Zone of skin (tissue), 1 donor: ENCODE measurements around a stretch of chr1.

- RRBS, result no CpG with 5 or more reads among the region's 9 CpGs
Observed at GRCh38 chr1:201382847-201383295, 5.4 kb upstream of the TNNT2 start.

- RRBS, result no CpG with 5 or more reads among the region's 19 CpGs
Observed at GRCh38 chr1:201386326-201387230, 9.1 kb upstream of the TNNT2 start.

GRCh38 chr1:201397644-201398200 lies 1.4 kb downstream of the LAD1 start:
- RRBS, result no CpG with 5 or more reads among the region's 4 CpGs

- RRBS, result no CpG with 5 or more reads among the region's 16 CpGs
Observed at GRCh38 chr1:201405232-201405826, 6.2 kb upstream of the LAD1 start.

GRCh38 chr1:201481741-201482712 lies 13.0 kb upstream of the PHLDA3 start:
- RRBS, result 13% methylated on average over 6 of the region's 41 CpGs

DNA sequence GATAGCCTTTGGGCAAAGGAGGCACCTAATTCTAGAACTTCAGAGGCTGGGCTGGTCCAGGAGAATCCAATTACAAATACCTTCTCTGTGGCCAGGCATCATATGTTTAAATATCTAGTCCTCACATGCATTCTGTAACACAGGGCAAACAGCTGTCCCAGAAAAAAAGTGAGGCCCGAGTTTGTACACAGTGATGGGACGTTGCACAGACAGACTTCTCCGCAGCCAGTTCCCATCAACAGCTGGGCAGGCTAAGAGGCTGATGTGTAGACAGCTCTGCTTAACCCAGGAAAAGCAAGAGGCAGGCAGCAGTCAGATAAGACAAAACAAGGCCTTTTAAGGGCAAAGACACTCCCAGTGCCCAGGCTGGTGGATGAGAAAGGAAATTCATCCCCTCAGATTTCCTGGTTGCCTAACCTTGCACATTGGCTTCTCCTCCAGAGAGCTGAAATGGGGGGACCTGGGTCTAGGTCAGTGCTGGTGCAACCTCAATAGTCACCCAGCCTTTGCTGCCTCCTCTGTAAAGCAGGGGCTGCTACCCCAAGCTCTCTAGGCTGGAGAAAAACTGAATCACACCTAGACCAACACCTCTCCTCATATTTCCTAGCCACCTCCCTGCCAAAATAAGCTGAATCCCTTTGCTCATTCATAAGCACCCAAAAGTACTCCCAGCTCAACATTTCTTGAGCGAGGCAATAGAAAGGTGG lies 17.2 kb upstream of the PHLDA3 start:
- RRBS, result no CpG with 5 or more reads among the region's 4 CpGs

DNA sequence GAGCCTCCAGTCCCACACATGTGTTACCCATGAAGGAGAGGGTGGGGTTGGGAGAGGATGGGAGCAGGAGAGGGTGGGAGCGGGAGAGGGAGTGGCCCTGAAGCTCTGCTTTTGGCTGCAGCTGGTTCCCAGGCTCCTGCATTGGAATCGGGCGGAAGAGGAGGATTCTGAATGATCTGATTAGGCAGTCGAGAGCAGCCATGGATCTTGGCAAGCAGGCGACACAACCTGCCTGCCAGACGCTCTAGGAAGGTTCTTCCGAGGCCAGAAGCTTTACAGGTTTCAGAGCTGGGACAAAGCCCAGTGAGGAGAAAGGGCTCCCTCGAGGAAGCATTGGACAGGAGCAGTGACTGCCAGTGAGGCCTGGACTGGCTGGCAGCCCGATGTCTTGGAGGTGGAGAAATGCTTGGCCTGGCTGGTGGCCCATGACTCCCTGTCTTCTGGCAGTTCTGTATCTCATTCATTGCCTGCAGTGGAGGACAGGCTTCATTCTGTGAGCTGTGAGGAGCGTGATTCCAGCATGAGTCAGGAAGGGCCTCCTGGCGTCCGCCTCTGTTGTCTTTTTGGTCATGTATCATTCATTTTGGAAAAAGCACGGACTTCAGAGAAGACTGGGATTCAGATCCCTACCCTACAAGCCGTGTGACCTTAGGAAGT lies 132.7 kb upstream of the IPO9 start:
- RRBS, result no CpG with 5 or more reads among the region's 14 CpGs

DNA sequence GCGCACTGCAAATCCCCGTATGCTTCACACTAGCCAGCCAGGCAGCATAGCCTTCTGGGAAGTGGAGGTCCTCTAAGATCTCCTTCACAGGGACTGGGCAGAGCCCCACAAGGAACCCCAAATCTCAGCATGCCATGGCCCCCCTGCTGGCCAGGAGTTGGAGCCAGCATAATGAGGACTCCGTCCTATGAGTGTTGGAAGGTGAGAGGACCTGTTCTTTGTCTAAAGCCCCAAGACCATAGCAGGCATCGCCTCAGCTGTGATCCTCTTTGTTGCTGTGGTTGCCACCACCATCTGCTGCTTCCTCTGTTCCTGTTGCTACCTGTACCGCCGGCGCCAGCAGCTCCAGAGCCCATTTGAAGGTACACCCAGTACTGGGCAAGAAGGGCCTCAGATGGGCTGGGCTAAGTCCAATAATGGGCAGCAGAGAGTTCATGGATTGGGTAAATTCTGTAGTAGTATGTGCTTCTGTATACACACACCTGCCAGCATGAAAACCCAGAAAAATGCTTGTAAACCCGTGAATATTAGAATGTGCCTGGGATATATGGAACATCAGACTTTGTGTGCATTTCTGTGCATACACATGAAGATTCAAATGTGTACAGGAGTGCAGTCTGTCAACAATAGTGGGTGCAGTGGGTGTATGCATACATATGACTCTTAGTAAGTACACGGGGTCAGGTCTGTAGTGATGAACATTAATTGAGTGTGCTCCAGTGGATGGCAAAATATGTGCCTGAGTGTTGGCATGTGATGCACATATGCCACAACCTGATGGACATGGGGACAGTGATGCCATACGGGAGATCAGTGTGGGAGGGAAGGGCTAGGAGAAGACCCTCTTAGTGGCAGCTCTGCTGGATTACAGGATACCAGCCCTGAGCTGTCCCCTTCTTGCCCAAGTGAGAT lies 1.8 kb downstream of the SHISA4 start:
- RRBS, result no CpG with 5 or more reads among the region's 10 CpGs

- RRBS, result no CpG with 5 or more reads among the region's 21 CpGs
Observed at GRCh38 chr1:201899020-201899914, 10.6 kb downstream of the SHISA4 start.

DNA sequence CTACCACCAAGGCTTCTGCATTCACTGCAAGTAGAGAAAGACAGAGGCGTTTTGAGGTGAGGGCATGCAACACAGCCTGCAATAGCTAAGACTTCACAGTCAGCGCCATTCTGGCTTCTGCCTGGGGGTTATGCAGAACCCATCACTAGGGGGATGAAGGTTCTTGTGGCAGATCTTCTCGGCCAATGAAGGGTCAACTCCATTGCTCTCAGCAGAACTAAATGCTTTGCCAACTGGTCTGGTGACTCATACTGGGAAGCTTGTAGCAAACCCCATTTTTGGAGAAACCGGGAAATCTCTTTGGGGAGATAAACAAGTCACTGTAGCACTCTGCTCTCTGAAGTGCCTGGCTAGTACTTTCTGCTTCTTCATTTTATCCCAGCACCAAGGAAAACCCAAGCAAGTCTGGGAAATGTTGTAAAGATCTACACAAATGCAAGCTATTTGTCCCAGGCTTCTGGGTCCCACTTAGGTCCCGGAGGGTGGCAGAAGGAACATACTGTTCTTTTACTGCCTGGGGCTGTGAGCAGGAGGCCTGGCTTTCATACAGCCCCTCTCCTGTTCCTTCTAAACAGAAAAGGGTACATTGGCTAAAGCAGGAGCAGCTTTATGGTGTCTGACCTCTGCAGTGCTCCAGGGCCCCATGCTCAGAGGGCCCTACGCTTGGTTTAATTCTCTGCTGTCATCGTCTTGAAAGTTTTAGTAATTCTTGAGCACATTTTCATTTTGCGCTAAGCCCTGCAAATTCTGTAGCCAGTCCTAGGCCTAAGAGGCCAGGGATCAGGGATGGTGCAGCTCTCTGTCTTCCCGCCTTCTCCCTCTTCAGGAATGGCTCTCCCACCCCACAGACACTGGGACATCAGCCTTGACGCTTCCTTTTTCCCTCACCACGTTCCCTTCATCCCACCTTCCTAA lies 28.8 kb downstream of the LMOD1 start:
- RRBS, result no CpG with 5 or more reads among the region's 11 CpGs

- RRBS, result no CpG with 5 or more reads among the region's 3 CpGs
Observed at GRCh38 chr1:201961878-201962161, 6.5 kb downstream of the TIMM17A start.

DNA sequence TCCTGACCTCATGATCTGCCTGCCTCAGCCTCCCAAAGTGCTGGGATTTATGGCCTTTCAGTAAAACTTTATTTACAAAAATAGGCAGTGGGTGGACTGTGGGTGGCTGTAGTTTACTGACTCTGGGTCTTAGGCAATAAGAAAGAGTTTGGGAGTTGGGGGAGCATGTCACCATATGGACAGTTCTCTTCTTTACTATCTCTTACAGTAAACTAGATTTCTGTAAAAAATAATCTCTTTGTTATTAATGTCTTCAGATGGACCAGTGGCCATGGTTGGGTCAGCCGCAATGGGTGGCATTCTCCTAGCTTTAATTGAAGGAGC lies 9.8 kb downstream of the TIMM17A start:
- RRBS, result no CpG with 5 or more reads among the region's 1 CpG

DNA sequence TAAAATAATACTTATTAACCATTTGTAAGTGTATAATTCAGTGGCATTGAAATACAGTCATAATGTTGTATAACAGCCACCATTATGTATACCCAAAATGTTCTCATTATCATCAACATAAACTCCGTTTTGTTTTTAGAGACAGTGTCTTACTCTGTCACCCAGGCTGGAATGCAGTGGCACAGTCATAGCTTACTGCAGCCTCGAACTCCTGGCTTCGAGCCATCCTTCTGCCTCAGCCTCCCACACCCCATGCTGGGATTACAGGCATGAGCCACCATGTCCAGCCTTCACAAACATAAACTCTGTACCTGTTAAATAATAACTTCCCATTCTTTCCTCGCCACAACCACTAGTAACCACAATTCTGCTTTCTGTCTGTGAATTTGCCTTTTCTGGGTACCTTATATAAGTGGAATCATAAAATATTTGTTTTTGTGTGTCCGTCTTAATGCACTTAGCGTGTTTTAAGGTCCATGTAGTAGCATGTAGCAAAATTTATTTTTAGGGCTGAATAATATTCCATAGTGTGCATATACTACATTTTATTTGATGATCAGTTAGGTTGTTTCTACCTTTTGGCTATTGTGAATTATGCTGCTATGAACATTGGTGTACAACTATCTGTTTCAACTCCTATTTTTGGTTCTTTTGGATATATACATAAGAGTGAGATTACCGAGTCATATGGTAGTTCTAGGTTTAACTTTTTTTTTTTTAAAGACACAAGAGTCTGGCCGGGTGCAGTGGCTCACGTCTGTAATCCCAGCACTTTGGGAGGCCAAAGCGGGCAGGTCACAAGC lies 11.6 kb upstream of the RNPEP start:
- RRBS, result no CpG with 5 or more reads among the region's 10 CpGs

DNA sequence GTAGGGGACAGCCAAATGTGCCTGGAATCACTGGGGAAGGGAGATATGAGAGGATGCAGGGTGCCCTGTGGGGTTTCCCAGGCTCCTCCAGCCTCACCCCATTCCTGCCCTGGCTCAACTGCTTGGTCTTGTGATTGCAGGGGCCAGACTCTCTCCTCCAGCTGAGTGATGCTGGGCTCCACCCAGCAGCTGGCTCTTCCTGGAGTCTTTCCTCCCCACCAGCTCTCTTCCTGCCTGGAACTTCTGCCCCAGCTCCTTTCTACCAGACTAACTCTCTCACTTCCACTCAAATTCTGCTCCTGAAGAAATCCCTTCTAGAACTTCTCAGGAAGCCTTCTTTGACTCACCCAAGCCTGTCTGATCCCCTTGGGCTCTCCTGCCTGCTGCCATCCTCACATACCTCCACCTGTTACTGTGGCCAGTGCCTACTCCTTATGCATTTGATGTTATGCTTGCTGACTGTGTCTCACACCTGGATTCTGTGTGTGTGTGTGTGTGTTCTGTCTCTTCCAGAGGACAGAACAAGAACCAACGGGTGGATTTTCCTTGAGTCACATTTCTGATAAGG lies 9.2 kb upstream of the GPR37L1 start:
- RRBS, result no CpG with 5 or more reads among the region's 1 CpG

GRCh38 chr1:202117898-202118347 lies 4.8 kb upstream of the GPR37L1 start:
- RRBS, result no CpG with 5 or more reads among the region's 10 CpGs

- RRBS, result no CpG with 5 or more reads among the region's 11 CpGs
Observed at GRCh38 chr1:202154499-202155191, 5.8 kb downstream of the PTPN7 start.

GRCh38 chr1:202471871-202472443 lies 123.5 kb downstream of the PPP1R12B start:
- RRBS, result no CpG with 5 or more reads among the region's 8 CpGs

GRCh38 chr1:202733251-202733954 lies 23.1 kb upstream of the SYT2 start:
- RRBS, result no CpG with 5 or more reads among the region's 16 CpGs